Bronchial lymph node (tissue), 1 donor: ENCODE results near the genes MREG and RPL37A.

- PRO-cap: bidirectional peak, plus-strand start at chr2:215436293, minus-strand start at chr2:215436068; unidirectional peak, plus-strand start at chr2:215436460; unidirectional peak, plus-strand start at chr2:215436563; unidirectional peak, minus-strand start at chr2:215436965; unidirectional peak, minus-strand start at chr2:215437052
These were observed 639 bp upstream of the FN1 start for GRCh38 chr2:215436174-215437239.

DNA sequence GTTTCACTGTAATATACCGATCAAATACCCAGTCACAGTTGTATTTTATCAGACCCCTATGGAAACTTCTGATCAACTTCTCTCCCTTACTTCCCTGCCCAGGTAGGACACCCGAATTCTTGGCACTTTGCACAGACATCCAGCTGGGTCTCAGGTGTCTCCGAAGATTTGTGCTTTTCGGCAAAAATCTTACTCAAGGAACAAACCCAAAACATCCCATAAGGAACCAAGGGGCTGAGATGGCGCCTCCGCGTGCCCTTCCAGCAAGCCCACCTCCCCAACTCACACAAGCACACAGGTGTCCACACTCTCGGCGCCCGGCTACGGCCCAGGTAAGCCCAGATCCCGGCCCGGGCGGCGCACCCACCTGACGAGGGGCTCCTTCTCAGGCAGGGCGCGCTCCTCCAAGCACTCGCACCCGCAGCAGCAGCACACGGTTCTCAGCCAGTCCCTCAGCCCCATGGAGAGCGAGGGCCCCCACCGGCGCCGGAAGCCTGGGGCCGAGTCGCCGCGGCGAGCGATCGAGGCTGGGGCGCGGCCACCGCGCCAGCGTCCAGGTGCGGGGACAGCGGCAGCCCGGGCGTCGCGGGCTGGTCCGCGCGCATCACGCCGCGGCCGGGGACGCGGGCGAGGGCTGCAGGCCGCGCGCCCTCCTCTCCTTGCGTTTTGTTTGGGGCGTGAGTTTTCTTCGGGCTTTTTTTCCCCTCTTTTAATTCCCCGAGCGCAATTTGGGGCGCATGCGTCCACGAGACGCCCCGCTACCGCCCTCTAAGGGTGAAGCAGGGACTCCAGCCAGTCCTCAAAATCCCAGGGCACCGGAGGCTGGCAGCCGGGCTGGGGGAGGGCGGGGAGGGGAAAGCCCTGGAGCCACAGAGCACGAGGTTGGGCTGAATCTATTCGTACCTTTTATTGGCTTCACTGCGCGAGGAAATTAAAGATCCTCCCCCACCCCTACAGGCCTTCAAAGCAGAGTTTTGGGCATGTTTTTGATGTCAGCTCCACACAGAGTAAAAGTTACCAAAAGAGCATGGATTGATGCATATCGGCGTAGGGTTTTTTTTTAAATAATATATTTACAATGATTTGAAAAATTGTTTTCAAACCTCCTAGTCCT is at the start of gene MREG:
Gene MREG (minus strand): TSS at position 686 of the 1,114 bp plus-strand sequence.
- PRO-cap: bidirectional peak, plus-strand start at position 828 of the sequence, minus-strand start at position 672 of the sequence

- PRO-cap: no peak
These were observed 25.7 kb downstream of the XRCC5 start for GRCh38 chr2:216134714-216135469.

GRCh38 chr2:216211712-216212007 is 102.5 kb downstream of the XRCC5 start:
- PRO-cap: no peak

- PRO-cap: bidirectional peak, plus-strand start at chr2:216498844, minus-strand start at chr2:216498721
These were observed at the start of gene RPL37A for GRCh38 chr2:216498580-216499670. RPL37A (plus strand) TSS chr2:216498844.

DNA sequence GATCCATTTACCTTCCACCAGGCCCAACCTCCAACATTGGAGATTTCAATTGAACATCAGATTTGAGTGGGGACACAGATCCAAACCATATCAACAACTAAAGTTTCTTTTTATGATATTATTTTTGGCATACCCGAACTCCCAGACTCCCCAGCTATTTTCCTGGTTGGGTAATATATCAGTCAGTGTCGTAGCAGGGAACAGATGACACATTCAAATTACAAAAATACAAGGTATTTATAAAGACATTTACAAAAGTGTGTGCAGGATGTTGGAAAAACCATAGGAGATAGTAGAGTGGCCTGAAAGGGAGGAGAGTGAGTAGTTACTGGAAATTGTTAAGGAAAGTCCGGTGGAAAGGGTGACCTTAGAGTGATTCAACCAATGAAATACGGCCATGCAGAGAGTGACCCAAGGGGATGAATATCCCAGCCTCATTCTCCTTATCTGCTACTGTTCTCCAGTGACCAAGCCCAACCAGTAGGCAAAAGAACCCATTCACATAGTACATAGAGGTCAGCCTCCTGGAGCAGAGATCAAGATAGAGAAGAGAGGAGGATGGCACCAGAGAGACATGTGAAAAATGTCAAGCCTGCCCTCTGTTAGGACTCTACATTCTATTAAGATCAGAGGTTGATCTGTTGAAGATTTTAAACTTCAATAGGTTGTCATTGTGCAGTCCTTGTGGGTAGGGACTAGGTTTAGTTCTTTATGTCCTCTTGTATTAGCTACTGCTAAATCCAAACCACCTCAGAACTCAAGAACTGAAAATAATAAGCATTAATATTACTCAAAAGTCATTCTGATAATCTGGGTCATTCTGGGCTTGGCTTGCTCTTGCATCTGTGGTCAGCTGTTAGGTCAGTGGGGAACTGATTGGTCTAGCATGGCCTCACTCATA is 9.1 kb downstream of the RPL37A start:
- PRO-cap: no peak

DNA sequence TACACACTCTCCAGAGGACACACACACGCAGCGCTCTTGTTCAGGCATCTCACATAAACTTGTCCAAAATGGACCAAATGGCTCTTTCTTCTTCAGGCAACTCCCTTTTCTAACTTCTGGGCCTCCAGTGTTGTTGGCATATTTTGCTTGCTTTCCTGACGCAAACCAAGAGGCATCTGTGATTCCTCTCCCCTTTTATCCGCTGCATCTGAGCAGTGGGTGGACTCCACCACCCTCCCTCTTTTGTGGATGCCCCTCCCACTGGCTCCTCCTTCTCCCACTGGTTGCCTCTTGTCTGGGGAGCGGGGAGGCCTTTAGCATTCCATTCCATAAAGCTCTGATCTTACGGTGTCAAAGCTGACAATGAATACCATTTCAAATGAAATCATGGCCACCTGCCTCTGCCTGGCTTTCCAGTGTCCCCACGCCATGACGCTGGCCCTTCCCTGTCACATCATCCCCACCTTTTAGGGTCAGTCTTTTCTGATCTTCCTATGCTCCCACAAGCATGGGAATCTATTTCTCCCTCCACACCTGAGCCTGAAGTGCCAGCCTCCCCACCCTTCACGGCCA is 51.3 kb downstream of the RPL37A start:
- PRO-cap: no peak

DNA sequence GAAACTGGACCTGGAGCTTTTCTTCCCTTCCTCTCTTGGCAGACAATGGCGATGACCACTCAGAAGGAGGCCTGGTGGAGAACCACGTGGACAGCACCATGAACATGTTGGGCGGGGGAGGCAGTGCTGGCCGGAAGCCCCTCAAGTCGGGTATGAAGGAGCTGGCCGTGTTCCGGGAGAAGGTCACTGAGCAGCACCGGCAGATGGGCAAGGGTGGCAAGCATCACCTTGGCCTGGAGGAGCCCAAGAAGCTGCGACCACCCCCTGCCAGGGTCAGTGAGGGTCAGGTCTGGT is 27.2 kb downstream of the IGFBP2 start:
- PRO-cap: no peak

DNA sequence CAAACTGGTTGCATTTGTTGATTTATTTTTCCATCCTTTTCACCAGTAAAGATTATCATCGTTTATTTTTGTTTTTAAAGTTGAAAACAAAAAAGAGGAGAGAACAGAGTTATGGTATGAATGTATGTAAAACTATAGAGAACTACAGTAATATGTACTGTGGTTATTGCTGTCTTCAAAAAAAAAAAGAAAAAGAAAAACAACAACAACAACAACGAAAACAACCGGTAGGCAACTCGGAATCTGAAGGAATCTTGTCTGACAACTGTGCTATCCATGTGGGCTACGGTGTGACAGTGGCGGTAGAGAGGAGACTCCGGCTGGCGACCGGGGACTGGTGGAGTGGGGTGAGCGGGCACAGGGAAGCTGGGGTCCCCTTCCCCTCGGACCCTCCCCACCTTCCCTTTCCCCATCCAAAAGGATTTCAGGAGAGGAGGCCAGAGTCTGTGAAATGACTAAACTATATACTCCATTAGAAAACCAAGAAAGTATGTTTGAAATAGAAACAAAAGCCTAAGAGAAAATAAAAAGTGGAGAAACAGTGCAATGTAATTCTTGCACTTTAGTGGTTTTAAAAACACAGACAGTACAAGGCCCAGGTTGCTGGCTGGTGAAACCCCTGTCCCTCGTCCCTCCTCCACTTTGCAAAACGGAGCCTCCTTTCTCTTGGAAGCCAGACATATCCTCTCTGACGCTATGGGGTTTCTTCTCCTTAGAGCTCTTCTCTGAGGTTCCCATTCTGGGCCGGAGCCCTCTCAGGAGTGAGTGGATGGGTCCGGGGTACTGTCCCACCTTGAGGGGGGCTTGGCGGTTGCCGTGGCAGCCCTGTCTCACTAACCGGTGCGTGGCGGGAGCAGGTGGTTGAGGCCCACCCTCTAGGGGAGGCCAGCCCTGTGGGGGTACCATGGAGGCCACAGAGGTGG is 22.7 kb downstream of the IGFBP5 start:
- PRO-cap: no peak

GRCh38 chr2:217075387-217075632 is 215.4 kb upstream of the TNP1 start:
- PRO-cap: no peak

- PRO-cap: no peak
These were observed 314.5 kb upstream of the TNP1 start for GRCh38 chr2:217174399-217174714.

GRCh38 chr2:217361095-217361406 is 501.2 kb upstream of the TNP1 start:
- PRO-cap: no peak

DNA sequence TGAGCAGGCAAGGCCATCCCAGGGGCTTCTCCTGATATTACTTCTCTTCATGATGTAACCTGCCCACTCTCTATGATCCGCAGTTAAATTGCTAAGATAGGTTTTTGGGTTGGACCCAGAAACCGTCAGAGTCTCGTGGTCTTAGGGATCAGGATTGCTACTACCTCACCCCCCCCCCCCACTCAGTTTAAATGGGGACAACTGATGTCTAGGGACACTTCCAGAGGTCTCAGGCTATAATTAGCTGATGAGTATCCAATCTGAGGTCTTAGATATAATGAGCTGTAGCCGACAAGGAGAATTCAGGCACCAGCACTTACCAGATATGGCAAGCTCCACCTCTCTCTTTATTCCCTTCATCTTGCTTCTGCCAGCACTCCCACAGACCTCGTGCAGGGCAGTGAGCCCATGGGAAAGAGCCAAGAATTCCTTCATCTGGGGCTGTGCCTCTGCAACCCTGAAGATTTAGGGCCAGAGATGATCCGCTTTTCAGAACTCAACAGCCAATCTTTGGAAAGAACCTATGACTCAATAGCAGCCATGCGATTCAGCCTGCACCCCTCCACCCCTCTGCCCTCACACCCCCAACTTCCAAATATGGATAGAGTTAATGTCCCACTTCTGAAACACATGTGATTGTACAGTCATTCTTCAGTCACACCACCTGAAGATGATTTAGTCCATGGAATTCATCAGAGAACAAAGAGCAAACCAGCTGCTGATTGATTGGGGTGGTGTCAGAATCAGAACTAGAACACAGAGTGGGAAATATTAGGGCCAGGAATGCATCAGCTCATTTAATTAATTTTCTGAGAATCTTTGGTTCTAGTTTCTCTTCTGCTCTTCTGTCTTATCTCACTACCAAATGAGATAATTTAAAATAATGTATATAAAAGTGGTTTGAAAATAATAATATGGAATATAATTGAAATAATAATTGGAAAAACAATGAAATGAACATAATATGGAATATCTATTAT is 533.7 kb upstream of the TNP1 start:
- PRO-cap: no peak

- PRO-cap: unidirectional peak, plus-strand start at chr2:217434376
These were observed 568.7 kb downstream of the TNS1 start for GRCh38 chr2:217434096-217434561.

- PRO-cap: no peak
These were observed 330.4 kb downstream of the TNS1 start for GRCh38 chr2:217672248-217672992.

- PRO-cap: no peak
These were observed 232.4 kb downstream of the TNS1 start for GRCh38 chr2:217770297-217770859.

DNA sequence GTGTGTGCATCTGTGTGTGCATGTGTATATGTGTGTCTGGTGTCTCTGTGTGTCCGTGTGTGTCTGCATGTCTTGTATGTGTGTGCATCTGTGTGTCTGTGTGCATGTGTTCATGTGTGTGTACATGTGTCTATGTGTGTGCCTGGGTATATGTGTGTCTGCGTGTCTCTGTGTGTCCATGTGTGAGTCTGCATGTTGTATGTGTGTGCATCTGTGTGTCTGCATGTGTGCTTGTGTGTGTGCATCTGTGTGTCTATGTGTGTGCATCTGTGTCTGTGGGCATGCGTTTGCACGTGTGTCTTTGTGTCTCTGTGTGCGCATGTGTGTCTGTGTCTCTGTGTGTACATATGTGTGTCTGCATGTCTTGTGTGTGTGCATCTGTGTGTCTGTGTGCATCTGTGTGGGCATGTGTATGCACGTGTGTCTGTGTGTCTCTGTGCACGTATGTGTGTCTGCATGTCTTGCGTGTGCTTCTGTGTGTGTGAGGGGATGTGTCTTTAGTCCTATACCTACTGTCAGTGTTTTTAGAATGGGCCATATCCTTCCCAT is 207.7 kb downstream of the TNS1 start:
- PRO-cap: no peak

- PRO-cap: no peak
These were observed 199.3 kb downstream of the TNS1 start for GRCh38 chr2:217803605-217803870.

DNA sequence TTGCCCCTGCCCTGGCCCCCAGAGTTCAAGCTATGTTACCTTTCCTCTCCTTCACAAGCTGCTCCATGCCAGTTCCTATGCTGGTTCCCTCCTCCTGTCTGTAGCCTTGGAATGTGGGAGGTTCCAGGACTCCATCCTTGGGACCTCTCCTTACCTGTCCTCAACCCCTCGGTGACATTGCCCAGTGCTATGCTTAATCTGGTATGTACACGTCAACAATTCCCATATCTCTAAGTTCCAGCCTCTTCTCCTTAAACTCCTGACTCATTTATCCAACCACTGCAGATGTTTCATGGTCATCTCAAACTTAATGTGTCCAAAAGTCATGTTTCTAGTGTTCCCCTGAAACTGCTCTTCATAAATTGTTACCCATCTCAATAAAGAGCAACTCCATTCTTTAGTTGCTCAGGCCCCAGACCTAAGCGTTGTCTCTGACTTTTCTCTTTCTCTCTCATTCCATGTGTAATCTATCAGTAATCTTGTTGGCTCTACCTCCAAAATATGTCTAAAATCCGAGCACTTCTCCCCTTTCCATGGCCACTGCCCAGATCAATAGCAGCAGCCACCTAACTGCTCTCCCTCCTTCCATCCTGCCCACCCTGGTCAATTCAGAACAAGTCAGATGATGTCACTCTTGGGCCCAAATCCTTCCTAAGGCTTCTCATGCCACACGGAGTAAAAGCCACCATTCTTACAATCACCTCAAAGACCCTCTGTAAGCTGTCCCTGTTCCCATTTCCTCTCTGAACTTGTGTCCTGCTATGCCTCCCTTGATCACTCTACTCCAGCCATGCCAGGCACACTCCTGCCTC is 160.6 kb downstream of the TNS1 start:
- PRO-cap: no peak

DNA sequence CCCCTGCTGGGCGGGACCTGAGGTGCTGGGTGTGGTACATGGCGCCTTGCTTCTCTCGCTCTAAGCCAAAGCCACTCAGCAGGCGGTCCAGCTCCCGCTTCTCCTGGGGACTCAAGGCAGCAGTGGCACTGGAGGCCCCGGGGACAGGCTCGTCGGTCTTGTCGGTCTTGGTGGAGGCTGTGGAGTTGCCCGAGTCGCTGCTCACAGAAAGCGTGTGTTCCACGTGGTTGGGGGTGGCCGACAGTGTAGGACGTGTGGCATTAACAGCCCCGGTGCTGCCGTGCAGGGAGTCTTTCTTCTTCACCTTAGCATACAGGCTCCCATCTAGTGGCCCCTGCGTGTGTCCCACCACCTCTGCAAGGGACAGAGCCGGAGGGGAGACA is 154.1 kb downstream of the TNS1 start:
- PRO-cap: no peak